REH cell (cell line): ENCODE data around the gene GSDMA.

DNA sequence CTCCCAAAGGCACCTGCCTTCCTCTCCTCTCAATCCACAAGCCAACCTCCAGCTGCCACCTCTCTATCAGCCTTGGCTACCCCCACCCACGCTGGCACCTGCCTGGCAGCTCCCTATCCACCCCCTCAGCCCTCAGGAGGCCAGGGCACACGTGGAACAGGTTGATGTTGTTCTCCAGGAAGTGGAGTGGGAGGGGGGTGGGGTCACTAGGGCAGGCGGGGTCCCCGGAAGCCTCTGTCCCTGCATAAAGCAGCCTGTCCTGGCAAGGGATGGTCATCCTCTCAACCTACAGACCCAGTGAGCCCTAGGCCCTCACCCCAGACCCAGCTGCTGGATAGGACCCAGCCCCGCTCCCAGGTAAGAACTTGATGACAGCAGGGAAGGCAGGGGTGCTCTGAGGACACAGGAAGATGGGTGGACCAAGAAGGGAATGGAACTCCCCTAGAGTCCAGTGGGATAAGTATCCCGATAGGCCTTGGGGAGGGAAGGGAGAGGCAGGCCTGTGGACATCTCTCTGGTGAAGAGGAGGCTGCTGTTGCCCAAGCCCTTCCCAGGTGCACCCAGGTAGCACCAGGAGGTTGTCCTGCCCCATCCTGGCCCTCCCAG, at the start of gene GSDMA:
TSS of gene GSDMA (plus strand) at position 276 of the 606 bp plus-strand sequence.
- PRO-cap = no peak

GRCh38 chr17:39970113-39970564, 7.3 kb downstream of the GSDMA start:
- PRO-cap = no peak

DNA sequence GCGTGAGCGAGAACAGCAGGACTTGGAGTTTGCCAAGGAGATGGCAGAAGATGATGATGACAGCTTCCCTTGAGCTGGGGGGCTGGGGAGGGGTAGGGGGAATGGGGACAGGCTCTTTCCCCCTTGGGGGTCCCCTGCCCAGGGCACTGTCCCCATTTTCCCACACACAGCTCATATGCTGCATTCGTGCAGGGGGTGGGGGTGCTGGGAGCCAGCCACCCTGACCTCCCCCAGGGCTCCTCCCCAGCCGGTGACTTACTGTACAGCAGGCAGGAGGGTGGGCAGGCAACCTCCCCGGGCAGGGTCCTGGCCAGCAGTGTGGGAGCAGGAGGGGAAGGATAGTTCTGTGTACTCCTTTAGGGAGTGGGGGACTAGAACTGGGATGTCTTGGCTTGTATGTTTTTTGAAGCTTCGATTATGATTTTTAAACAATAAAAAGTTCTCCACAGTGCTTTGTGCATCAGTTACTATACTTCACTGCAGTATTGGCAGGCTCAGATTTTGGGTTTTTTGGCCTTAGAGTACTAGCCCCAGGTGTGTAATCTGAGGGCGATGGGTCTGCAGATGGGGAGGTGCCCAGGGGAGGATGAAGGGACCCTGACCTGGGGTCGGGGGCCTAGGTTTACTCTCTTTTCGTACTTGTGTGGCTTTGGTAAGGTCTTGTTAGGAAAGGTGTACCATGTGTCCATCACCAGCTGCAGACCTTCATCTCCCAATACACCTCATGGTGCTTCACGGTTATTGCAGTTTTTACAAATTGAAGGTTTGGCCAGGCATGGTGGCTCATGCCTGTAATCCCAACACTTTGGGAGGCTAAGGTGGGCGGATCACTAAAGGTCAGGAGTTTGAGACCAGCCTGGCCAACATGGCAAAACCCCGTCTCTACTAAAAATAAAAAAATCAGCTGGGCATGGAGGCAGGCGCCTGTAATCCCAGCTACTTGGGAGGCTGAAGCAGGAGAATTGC, 17.2 kb downstream of the PSMD3 start:
- PRO-cap = no peak

GRCh38 chr17:40014393-40014930, 778 bp upstream of the CSF3 start:
- PRO-cap = no peak

DNA sequence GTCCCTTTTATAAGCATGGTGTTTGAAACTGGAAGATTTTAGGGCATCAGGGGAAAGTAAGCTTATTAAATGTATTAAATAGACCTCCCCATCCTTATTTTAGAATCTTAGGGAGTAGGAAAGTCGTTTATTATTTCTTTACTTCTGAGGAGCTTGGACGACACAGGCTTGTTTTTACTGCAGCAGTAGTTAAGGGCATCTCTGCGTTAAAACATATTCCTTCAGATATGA, 2.1 kb downstream of the MSL1 start:
- PRO-cap = no peak

GRCh38 chr17:40124844-40125042, 3.0 kb downstream of the MSL1 start:
- PRO-cap = no peak

GRCh38 chr17:40129086-40130014, 7.6 kb downstream of the MSL1 start:
- PRO-cap = no peak

DNA sequence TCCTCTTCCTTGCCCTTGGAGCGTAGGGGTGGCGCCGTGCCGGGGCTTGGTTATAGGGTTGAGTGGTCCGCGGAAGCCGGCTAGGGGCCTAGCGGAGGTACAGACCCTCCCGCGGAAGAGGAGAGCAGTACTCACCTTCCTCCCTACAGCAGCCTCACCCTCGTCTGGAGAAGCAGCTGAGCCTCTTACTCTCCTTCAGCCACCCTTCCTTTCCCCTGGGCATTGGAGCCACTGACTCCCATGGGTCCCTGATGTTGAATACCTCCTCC, 1.1 kb downstream of the RAPGEFL1 start:
- PRO-cap = no peak

GRCh38 chr17:40179668-40180001, 2.4 kb downstream of the RAPGEFL1 start:
- PRO-cap = no peak

- PRO-cap = no peak
Observed at GRCh38 chr17:40307520-40308724, 1.1 kb upstream of the RARA start.

DNA sequence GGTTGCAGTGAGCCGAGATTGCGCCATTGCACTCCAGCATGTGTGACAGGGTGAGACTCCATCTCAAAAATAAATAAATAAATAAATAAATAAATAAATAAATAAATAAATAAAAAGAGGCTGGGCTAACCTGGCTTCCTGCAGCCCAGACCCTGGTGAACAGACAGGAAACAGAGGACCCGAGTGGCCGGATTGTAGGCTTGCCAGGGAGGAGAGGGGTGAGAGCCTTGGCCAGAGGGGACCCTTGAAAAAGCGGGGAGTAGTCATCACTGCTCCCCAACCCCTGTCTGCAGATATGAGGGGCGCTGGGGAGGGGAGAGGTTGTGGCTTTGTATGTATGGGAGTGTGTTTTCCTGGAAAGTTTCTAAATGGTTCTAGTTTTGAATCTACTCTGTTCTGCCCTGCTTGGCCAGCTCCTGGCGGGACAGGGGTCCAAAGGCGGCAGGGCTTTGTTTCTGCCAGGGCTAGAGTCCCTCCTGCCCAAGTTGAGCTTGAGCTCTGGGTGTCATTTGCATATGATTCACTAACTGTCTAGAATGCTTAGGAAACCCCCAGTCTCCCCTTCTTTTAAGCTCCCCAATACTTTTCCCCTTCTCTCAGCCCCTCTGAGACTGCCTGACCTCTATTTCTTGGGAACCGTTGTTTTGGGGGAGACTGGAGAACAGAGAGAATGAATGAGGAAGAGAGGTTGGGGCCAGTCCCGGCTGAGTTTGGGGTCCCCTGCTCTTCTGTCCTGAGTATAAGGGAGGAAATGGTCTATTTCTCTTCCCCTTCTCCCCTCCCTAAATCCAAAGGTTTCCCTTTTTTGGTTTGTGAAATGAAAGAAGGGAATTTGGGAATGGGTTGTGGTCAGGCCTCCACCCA, 16.4 kb downstream of the RARA start:
- PRO-cap = no peak

DNA sequence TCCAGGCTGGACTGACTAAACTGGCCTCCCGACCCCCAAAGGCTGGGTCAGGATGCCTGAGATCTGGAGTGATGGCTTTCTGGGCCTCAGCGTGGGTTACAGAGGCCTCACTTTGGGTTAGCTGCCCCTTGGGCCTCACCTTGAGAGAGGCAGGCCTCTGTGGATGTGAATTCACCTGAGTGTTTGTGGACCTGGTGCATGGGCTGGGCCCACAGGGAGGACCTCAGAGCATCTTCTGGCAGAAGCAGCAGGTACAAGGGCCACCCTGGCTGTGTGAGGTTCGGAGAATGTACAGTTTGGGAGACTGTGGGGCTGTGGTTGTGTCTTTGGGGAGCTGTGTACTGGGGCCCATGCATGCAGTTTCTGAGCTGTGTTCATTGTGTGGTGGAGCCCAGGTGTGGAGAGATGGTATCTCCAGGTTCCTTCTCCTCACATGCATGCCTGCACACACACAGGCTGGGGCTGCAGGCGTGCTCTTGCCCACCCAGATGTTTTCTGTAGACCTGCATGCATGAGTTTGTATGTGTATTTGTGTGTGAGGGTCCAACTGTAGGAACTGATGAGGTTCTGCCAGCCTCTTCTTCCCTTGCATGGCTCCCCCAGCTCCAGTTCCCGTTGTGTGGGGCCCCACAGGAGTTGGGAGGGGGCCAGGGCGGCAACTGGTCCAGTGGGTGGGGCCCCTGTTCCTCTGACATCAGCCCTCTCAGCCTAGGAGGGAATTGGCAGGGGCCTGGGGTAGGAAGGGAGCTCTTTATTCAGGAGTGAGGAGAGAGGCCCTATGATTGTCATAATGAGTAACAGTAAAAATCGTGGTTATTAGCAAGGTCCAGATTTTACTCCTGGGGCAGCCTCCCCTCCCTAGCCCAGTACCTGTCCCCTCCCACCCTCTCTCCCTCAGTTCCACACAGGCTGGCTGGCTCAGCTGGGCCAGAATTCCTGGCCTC, 18.5 kb downstream of the RARA start:
- PRO-cap = no peak

DNA sequence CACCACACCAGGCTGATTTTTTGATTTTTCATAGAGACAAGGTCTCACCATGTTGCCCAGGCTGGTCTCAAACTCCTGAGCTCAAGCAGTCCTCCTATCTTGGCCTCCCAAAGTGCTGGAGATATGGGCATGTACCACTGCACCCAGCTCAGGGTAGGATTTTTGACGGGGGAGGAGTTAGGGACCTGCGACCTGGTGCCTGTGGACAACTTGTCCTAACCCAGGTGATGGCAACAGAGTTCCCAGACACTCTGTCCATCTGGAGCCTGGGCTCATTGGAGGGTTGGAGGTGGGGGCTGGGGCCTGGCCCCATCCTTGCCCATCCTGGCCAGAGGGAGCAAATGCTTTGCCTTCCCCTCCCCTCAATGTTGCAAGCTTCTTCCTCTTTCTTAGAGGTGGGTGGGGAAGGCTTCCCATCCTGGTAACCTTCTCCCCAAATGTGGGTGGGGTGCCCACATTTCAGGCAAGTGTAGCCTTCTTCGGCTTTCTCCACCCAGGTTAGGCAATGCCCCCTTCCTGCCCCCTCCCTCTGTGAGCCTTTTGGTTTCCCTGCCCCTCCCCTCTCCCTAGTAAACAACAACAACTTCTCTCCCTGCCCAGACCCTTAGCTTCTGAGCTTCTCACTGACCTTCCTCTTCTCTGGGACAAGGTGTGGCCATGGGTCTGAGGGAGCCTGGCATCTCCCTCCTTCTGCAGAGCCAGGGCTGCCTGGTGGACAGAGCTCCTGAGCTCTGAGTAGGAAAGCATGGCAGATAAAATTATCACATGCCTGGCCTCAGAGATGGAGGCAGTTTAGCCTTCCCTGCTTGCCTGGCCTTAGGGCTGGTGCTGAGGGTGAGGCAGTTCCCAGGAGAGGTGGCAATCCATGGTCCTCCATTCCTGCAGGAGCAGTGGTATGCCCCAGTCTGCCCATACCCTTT, 25.1 kb downstream of the RARA start:
- PRO-cap = no peak

DNA sequence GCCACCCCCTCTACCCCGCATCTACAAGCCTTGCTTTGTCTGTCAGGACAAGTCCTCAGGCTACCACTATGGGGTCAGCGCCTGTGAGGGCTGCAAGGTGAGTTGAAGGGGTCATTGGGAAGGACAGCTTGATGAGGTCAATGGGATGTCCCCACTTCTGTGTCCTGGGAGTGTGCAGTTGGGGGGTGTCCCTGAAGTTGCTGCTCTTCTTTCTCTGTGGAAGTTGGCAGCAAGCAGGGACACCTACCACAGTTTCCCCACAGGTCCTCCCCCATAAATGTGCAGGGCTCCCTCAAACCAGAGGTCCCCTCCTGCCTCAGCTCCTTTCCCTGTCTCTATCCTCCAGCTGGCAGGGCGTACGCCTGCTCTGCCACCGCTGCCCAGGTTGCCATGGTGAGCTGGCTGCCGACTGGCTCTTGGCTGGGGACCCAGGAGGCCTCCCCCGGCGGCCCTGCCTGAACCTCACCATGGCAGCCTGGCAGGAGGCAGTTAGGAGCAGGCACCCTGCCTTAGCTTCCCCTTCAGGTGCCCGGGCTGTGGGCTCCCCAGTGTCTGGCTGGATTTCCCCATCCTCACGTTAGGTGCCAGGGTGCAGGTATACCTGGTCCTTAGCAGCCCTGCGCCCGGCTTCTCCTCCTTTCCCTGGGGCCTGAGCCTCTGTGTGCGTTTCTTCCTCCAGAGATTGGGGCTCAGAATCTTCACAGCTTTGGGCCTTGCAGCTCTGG, 16.0 kb downstream of the GJD3 start:
- PRO-cap = no peak

DNA sequence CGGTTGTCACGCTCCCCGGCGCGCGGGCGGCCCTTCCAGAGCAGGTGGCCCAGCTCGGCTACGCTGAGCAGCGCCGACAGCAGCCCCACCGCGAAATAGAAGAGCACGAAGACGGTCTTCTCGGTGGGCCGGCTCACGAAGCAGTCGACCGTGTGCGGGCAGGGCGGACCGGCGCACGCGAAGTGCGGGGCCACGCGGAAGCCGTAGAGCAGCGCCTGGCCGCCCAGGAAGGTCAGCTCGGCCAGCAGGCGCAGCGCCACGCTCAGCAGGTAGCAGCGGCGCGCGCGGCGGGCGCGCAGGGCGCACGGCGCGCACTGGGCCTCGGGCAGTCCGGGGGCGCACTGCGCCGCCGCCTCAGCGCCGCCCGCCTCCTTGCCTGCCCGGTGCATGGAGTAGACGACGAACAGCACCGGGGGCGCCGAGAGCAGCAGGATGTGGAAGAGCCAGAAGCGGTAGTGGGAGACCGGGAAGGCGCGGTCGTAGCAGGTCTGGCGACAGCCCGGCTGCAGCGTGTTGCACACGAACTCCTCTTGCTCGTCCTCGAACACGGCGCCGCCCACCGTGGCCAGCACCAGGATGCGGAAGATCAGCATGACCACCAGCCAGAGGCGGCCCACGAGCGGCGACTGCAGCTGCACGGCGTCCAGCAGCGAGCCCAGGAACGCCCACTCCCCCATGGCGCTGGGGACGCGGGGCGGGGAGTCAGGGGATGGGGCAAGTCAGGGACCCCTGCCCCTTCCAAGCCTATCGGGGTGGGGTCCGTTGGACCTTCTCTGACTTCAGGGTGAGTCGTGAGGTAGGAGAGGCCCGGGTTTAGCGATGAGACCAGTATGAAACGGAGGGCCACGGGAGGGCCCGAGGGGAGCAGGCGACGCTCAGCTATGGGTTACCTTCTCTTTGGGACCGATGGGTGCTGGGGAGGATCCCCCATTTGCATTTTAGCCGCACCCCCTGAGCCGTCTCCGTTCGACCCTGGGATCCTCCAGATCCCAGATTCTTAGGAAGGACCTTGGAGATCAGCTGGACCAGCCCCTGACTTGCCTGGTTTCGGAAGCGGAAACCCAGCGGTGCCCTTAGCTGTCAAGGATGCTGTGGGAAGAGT, 1.0 kb downstream of the GJD3 start:
- PRO-cap = bidirectional peak, plus-strand start at position 109 of the sequence, minus-strand start at position 98 of the sequence

DNA sequence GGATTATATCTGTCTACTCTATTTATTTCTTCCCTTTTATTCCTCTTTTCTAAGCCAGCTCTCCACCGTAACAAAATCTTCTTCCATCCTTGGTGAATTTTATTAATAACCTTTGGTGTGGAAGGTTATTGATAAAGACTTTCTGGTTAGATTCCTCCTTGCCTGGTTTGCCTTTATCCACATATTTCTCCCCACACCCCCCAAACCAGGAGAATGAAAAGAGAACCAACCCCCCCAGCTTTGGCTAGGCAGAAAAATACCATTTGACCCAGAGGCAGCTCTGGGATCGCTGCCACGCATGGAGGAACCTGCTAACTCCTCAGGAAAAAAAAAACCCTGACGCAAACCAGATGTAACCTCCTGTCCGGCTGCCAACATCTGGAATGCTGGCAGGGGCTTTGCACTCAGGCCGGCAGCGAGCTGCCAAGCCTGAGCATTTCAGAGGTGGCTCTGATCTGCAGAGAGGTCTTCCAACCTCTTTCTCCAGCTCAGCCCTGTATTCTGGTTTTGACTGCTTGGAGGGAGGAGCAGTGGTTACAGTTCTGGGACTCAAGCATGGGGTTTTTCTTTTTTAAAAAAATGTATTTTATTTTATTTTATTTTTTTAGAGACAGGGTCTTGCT, 8.1 kb downstream of the IGFBP4 start:
- PRO-cap = no peak

- PRO-cap = no peak
Observed at GRCh38 chr17:40453667-40454760, 10.8 kb downstream of the IGFBP4 start.

DNA sequence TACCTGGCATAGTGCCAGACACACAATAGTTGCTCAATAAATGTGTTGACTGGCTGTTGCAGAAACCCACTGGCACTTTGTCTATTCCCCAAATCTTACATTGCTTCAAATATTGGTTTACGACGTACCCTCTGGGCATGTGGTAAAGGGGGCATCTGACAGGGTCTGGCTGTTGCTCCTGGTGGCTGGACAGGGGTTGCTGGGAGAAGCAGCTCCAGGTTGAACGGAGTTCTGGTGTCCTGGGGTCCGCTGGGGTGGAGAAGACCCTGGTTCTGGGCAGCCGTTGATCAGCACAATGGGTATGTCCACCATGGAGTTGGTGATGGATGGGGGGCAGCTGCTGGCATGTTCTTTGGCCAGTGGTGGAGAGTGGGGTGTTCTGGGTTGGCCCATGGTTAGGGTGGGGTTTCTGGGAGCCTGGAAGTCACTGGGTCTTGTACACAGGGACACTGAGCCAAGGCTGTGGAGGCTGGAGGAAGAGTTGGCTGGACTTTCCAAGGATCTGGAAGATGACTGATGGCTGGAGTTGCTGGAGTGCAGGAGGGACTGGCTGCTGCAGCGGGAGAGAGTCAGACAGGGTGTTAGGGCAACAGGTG, 14.4 kb downstream of the TNS4 start:
- PRO-cap = no peak

- PRO-cap = no peak
Observed at GRCh38 chr17:40499434-40500335, 1.7 kb downstream of the TNS4 start.

DNA sequence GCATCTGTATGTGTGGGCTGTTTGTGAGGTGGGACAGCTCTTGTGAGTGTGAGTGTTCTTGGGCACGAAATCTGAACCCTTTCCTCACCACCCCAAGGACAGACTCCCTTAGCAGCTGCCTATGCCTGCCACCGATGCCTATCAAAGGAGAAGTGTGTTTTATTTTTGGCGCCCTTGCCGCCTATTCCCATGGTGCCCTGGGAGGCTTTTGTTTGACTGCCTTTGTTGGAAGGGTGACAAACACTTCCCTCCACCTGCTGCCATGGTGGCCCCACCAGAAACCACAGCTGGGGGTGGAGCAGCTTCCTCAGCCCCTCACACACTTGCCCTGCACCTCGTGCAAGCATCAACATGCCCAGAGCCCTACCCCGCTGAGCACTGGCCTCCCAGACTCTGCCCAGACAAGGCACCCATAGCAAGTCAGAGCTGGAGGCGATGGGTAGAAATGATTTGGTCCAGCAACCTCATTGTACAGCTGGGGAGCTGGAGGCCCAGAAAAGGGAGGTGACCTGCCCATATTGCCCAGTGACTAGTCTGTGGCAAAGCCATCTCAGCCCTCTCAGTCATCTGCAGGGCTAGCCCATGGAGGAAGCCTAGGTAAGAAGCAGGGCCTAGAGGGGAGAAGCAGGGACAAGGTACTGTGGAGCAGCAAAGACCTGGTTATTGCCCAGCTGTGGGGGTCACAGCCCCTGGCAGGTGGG, 17.8 kb downstream of the CCR7 start:
- PRO-cap = bidirectional peak, plus-strand start at position 378 of the sequence, minus-strand start at position 149 of the sequence